Choroid plexus epithelial cell (primary cell): ENCODE data around the genes KRI1, CDKN2D and RAB3D.

DNA sequence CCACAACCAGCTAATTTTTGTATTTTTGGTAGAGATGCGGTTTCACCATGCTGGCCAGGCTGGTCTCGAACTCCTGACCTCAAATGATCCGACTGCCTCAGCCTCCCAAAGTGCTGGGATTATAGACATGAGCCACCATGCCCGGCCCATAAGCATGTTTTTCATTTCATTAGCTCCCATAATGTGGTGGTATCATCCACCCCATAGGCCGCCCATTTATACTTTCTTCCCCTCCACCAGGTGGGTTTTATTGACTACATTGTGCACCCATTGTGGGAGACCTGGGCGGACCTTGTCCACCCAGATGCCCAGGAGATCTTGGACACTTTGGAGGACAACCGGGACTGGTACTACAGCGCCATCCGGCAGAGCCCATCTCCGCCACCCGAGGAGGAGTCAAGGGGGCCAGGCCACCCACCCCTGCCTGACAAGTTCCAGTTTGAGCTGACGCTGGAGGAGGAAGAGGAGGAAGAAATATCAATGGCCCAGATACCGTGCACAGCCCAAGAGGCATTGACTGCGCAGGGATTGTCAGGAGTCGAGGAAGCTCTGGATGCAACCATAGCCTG lies 36.4 kb downstream of the KEAP1 start:
- RRBS, result no CpG with 5 or more reads among the region's 15 CpGs

DNA sequence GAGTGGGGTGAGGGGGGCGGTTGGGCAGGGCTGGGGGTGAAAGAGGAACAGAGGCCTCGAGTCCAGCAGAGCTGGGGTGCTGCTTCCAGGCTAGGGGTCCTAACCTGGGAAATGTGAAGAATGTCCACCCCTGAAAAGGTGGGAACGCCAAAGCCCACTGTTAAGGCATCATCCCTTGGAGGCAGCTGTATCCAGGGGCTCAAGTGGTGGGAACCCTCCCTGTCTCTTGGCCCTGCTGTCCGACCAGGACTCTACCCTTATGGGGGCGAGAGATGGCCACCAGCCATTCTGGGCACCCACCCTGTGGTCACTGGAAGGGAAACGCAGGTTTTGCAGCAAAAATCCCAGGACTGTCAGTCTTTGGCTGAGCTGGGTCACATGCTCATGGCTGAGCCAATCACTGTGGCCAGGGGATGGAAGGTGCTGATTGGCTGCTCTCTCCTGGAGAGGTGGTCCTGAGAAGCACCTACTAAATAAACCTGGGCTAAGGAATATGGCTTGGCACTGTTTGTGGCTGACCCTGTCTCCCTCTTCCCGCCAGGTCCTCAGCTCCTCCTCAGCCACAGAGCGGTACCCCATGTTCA lies 8.7 kb downstream of the ATG4D start:
- RRBS, result no CpG with 5 or more reads among the region's 8 CpGs

DNA sequence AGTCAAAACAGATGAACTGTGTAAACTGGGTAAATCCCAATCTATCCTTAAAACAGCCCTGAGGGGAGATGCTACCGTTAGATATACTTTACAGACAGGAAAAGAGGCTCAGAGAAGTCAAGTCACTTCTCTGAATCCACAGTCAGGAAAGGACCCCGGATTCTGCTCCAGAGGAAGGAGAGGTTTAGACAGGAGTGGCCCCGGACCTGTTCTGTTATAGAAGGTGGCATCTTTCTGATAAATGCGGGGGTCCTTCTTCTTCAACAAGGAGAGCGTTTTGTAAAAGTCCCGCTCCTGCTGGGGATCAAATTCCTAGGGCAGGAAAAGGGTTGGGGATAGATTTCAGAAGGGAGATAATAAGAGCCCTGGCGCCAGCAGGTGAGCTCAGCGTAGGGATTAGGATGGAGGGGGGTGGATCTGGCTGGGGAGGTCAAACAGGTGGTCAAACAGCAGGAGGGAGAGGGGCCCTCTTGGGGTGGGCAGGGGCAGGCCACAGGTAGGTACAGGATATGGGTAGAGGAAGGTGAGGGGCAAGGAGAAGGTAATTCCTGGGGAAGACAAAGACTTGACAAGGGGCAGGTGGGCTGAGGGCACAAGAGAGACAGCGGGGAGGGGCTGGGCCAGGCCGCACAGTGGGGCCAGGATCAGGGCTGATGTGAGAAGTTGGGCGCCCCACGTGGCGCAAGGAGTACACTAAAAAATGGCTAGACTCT lies 931 bp downstream of the KRI1 start:
- RRBS, result no CpG with 5 or more reads among the region's 13 CpGs

GRCh38 chr19:10565491-10566549 lies at the start of gene KRI1:
Gene KRI1 (minus strand): TSS chr19:10566010.
- RRBS, result under 1% methylated on average over 36 of the region's 98 CpGs

- RRBS, result under 1% methylated on average over 43 of the region's 79 CpGs
These were observed at the start of gene CDKN2D for GRCh38 chr19:10568404-10569095. Gene CDKN2D (minus strand): TSS chr19:10568979.

DNA sequence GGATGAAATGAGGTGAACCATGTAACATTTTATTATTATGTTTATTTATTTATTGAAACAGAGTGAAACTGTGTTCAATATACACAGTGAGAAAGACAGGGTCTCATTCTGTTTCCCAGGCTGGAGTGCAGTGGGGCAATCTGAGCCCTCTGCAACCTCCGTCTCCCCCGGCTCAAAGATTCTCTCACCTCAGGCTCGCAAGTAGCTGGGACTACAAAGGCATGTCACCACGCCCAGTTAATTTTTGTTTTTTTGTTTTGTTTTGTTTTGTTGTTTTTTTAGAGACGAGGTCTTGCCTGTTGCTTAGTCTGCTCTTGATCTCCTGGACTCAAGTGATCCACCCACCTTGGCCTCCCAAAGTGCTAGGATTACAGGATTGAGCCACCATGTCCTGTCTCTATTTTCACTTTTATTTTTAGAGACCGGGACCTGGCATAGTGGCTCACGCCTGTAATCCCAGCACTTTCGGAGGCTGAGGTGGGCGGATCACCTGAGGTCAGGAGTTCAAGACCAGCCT lies 9.1 kb upstream of the SLC44A2 start:
- RRBS, result no CpG with 5 or more reads among the region's 9 CpGs

DNA sequence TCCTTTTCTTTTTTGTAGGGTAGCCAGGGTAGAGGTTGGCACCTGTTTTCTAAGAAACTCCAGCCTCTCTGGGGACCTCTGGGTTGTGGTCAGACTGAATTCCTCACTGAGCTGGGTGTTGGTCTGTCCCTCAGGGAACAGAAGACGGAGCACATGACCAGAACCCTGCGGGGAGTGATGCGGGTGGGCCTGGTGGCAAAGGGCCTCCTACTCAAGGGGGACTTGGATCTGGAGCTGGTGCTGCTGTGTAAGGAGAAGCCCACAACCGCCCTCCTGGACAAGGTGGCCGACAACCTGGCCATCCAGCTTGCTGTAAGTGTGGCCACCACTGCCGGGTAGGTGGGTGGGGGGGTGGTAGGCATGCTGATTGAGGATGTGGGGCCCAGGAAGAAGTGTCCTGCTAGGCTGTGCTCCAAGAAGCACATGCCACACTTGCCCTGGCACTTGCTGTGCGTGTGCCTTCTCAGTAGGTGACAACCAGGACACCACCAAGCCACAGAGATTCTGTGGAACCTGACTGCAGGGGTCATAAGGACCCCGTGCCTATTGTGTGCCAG lies 17.2 kb downstream of the ILF3 start:
- RRBS, result no CpG with 5 or more reads among the region's 8 CpGs

DNA sequence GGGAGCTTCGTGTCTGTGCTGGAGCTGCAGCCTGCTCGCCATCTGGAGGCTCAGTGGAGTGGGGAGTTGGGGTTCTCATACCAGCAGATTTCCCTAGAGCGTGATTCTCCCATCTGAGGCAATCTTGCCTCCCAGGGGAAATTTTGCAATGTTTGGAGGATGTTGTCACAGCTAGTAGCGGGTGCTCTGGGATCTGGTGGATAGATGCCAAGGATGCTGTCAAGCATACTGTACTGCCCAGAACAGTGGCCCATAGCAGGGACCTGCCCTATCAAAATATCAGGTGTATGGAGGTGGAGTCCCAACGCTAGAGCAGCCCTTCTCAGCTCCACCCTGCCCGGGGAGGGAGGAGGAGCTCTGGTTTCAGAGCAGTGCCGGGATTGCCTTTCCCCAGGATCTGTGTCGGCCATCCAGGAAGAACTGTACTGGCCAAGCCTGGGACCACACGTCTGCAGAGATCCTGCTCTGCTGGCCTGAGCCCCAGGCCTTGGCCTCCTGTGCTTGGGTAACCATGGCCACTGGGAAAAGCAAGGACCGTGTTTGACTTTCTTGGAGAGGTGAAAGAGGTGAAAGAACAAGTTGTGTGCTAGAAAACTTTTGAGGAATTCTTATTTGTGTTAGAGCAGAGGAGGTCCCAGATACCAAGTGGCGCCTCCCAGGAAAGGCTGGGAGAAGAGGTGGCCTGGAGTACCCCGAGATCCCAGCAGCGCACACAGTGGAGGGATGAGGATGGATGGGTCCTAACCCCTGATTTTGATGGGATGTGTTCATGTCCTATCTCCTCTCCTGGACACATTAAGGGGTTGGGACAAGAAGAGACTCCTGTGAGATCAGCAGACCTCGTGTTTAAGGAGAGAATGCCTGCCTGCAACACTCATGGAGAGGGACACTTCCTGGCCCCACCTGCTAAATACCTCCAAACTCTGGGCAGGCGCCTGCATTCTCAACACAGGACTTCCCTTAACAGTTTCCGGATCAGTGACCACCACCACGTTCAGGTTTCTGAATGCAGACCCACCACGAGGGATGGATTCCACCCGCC lies 10.6 kb upstream of the QTRT1 start:
- RRBS, result no CpG with 5 or more reads among the region's 19 CpGs

GRCh38 chr19:10743905-10745023 lies 26.4 kb downstream of the DNM2 start:
- RRBS, result 49% methylated on average over 2 of the region's 23 CpGs

GRCh38 chr19:10752155-10752637 lies 34.3 kb downstream of the DNM2 start:
- RRBS, result no CpG with 5 or more reads among the region's 9 CpGs

DNA sequence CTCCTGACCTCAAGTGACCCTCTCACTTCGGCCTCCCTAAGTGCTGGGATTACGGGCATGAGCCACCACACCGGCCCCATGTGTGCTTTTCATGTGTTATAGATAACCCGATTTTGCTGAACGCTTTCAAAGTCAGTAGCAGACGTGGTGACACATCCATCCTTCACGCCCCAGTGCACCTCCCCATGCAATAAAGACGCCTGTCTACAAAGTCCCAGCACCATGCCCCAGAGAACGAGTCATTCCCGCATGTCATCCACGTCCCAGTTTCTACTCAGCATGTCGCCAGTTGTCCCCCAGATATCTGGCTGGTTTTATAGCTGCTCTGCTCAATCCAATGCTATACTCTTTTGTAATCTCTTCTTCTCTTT lies 42.4 kb downstream of the DNM2 start:
- RRBS, result no CpG with 5 or more reads among the region's 12 CpGs

DNA sequence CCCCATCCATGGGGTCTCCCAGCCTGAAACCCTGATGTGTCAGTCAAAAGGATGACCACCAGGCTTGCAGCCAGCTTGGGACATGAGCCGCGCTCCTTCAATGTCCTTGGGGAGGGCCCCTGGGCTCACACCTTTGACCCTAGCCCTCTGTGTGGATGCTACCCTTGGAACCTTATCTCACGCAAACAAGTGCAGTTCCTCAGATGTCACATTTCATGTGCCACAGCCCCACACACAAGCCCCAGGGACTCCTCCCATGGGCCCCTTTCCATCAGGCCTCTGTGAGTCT lies 24.3 kb downstream of the TMED1 start:
- RRBS, result no CpG with 5 or more reads among the region's 3 CpGs

DNA sequence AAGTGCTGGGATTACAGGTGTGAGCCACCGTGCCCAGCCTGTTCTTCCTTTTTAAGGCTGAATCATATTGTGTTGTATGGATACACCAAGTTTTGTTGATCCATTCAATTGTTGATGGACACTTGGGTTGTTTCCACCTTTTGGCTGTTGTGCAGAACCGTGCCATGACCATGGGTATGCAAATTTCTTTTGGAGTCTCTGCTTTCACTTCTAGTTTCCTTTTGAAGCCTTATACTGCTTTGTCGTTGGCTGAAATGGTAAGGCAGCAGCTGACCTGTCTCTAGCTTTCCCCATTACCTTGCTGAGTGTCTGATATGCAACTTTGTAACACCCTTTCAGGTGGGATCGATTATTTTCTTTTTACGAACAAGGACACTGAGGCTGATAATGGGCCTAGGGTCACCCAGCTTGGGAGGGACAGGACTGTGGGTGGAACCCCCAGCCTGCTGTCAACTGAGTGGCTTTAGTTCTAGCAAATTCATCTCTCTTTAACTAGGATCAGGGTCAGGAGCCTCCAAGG lies 3.4 kb upstream of the CARM1 start:
- RRBS, result no CpG with 5 or more reads among the region's 5 CpGs

GRCh38 chr19:10919295-10920320 lies 8.8 kb downstream of the YIPF2 start:
- RRBS, result no CpG with 5 or more reads among the region's 27 CpGs

DNA sequence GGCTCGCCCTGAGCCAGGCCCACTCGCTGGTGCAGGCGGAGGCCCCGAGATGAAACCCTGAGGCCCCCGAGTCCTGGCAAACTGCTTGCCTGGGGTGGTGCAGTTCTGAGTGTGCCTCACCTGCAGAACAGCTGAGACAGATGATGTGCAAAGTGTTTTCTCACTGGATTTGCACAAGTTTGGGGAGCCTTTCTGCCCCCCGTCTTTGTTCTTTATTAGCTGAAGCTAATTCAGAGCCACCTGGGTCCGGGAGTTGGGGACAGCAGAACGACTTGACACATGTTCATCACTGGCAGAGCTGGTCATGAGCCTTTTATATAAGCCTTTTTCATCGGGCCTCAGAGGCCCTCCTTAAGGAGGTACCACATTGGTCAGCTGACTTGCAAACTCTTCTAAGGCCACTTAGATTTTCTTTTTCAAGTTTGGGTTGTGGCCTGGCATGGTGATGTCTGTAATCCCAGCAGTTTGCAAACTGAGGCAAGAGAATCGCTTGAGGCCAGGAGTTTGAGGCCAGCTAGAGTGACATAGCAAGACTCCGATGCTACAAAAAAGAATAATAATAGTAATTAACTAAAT lies 1.1 kb downstream of the TIMM29 start:
- RRBS, result no CpG with 5 or more reads among the region's 11 CpGs

DNA sequence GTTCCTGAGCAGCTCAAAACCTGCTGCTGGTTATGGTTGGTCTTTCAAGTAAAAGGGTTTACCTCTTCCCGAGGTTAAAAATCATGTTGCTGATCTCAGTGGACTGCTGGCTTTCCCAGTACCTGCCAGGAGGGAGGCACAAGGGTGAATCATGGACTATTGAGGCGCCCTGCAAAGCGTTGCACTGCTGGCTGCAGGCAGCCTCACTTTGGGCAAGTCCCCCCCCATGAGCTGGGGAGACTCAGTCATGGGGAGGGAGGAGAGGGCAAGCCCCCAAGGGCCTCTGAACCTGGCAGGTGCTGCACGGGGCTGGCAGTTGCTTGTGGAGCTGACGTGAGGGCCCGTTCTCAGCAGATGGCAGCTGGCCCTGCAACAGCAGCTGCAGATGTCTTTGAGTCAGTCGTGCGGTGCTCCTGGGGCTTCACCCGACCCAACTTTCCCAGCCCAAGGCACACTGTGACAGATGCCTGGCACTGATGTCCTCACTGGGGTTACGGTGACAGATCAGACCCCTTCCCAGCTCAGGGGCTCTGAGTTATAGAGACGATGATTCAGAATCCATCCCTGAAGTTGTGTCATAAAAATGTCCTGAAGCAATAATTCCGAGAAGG lies 53.8 kb upstream of the LDLR start:
- RRBS, result no CpG with 5 or more reads among the region's 12 CpGs

DNA sequence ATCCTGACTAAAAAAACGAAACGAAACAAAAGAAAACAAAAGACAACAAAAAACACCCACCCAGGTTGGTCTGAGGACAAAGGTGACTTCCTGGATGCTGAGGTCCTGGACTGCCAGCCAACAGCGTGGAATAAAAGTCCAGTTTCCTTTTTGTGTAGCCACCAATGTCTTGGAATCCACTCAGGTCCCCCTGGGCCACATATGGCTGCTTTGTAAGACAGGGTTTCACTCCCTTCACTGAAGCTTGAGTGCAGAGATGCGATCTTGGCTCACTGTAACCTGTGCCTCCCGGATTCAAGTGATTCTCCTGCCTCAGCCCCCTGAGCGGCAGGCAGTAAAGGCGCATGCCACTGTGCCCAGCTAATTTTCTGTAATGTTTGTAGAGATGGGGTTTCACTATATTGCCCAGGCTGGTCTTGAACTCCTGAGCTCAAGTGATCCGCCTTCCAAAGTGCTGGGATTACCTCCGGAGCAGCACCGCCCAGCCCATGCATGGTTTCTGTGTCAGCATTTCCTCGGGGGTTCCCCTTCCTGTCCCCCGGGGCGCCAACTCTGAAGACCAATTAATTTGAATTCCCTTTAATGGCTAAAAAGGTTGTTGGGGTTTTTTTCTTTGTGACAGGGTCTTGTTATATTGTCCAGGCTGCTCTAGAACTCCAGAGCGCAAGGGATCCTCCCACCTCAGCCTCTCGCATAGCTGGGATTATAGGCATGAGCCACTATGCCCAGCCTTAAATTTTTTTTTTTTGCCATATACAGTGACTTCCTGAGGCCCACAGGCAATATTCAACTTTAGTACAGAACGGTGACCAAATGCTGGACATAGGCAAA lies 17.5 kb downstream of the KANK2 start:
- RRBS, result 23% methylated on average over 4 of the region's 16 CpGs

DNA sequence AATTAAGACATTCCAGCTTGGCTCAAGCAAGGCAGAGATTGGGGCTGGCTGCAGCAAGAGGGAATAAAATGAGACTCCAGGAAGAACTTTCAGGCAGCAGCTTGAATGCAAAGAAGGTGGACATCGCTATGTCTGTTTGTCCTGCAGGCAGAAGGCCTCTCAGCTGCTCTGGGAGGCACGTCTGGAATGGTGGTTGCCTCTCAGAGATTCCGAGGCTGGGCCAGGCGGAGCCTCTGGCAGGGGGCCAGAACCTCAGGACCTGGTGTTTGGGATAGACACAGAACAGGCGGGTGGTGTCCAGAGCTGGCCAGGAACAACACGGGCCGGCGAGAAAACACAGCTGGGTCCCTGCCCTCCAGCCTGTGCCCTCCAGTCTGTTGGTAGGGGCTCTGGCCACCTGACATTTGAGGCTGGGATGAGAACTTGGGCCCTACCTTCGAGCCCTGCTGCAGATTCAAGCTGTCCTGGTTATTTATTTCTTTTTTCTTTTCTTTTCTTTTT lies 7.6 kb downstream of the KANK2 start:
- RRBS, result no CpG with 5 or more reads among the region's 9 CpGs

DNA sequence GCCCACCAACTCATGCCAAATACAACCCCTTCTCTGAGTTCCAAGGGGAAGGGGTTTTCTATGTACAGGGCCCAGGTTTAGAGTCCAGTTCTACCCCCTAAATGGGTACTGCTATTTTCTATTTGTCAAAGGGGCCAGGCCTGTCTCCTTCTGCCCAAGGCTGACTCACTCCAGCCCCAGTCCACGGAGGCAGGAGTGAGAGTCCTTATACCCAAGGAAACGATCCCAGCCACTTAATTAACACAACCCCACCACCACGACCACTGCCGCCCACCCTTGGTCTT lies 1.0 kb downstream of the RAB3D start:
- RRBS, result no CpG with 5 or more reads among the region's 4 CpGs

DNA sequence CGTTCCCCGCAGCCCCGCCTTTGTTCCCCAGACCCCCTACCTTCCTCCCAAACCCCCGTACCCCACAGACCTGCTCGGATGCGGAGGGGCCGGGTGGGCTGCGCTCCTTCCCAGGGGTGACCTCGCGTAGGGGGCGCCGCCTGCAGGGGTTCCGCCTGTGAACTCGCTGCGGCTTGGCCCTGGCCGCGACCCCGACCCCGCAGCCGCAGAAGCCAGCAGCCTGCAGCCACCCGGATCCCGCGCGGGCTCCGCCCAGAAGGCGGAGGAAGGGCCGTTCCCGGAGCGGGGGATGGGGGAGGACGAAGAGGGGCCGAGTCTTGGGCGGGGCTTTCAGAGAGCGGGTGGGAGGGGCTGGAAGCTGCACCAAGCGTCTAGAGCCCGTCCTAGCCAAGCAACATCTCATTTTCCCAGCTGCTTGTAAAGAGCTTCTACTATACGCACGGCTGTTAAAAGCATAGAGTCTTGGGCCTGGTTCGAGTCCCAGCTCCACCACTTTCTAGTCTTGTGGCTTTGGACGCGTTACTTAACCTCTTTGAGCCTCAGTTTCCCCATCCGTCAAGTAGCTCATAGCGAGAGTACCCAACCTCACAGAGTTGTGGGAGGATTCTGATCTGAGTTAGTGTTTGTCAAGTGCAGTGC lies at the start of gene RAB3D:
Gene RAB3D (minus strand): TSS at position 259 of the 639 bp plus-strand sequence.
- RRBS, result 1% methylated on average over 8 of the region's 42 CpGs